RPMI7951 (cell line): ENCODE measurements around the genes GABRQ, PNMA5, ABCD1 and TMEM187.

- RAMPAGE, long total RNA: no peak
Observed at GRCh38 chrX:152637565-152638335, at the start of gene GABRQ. Gene GABRQ (plus strand): TSS chrX:152637895.

GRCh38 chrX:152895565-152896176 lies 2.2 kb upstream of the ZNF185 start:
- RAMPAGE, long total RNA: no peak

- RAMPAGE, long total RNA: no peak
Observed at GRCh38 chrX:152993886-152994376, at the start of gene PNMA5. Gene PNMA5 (minus strand): TSS chrX:152994116.

- RAMPAGE, long total RNA: no peak
Observed at GRCh38 chrX:153032198-153033497, 23.6 kb upstream of the PNMA3 start.

DNA sequence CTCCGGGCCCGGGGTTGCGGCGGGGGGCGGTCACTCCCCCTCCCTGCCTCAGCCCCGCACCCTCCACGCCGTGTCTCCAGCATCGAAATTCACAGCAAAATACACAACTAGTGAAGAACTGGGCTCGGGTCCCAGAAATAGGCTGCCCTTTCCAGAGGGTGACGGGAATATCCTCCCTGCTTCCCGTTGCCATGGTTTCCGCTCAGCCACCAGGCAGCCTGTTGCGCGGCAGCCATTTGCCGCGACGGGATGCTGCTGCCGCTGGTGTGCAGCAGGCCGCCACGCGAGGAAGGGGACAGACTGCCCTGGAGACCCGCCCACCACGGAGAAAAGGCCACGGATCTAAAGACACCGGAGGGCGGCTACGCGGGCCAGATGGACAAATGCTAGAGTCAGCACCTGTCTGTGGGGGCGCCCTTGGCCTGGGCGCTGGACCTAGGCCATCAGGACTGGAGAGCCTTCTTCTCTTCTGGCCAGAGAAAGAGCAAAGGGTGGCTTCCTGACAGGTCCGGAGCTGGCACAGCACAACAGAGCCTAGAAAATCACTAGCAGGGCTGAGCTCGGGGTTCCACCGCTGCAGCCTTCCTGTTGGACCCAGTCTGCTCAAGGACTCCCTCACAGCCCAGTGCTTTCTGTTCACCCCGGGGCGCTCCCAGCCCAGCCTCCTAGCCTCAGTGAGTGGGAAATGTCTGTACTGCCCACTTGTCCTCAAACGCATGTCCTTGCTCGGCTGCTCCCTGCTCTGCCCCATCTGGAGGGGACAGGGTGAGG lies 11.6 kb upstream of the CCNQ start:
- RAMPAGE, long total RNA: no peak

DNA sequence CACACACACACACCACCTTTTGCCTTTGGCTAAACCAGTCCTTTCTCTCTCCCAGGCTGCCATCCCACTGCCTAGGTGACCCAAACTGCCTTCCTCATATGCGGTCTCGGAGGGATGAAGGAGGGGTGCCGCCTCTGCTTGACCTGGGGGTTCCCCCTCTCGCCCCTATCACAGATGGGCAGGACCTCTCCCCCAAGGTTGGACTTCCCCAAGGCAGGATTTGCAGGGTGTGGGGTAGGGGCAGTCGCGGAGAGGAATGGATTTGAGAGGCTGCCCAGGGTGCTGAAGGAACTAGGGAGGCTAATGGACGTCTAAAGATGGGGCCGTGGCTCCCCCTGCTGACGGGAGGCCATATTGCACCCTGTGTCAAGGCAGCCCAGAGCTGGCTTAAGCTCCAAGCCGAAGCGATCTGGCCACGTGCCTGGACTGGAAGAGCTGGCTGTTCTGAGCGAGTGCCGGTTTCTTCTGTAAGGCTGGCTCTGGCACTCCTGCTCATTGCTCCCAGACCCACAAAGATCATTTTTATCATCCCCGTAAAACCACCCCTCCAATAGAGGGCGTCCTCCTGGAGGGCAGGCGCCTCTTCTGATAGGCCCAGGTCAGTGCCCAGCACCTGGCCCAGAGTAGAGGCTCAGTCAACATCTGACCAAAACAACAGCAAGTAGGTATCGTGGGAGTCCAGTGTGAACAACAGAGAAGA lies 5.7 kb downstream of the PNCK start:
- RAMPAGE, long total RNA: no peak

GRCh38 chrX:153675926-153676563 lies 2.4 kb upstream of the PNCK start:
- RAMPAGE, long total RNA: no peak

GRCh38 chrX:153724273-153725066 lies at the start of gene ABCD1:
Gene ABCD1 (plus strand): TSS chrX:153724856.
- RAMPAGE, long total RNA: no peak

DNA sequence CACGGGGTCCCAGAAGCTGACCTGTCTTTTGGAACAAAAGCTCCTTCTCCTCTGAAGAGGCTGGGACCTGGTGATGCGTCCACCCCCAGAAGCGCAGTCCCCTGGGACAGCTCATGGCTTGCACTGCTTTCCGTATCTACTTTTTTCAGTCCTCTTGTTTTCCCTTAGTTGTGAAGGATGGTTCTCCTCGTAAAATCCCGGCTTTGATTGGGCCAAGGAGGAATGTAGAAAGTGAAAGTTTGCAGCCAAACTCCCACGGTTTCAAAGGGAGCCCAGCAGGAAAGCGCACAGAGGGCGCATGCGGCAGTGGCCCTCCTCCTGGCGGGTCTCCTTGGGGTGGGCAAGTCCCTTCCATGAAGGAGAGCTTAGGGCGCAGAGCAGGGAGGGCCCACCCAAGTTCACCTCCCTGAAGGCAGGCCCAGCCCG lies 2.2 kb downstream of the PDZD4 start:
- RAMPAGE, long total RNA: no peak

- RAMPAGE, long total RNA: no peak
Observed at GRCh38 chrX:153886716-153887654, 1.0 kb upstream of the L1CAM start.

- RAMPAGE, long total RNA: no peak
Observed at GRCh38 chrX:153900661-153901404, 3.6 kb upstream of the AVPR2 start.

- RAMPAGE, long total RNA: no peak
Observed at GRCh38 chrX:153954113-153954775, 9.8 kb upstream of the RENBP start.

GRCh38 chrX:153968009-153969289 lies 3.2 kb downstream of the HCFC1 start:
- RAMPAGE, long total RNA: no peak

DNA sequence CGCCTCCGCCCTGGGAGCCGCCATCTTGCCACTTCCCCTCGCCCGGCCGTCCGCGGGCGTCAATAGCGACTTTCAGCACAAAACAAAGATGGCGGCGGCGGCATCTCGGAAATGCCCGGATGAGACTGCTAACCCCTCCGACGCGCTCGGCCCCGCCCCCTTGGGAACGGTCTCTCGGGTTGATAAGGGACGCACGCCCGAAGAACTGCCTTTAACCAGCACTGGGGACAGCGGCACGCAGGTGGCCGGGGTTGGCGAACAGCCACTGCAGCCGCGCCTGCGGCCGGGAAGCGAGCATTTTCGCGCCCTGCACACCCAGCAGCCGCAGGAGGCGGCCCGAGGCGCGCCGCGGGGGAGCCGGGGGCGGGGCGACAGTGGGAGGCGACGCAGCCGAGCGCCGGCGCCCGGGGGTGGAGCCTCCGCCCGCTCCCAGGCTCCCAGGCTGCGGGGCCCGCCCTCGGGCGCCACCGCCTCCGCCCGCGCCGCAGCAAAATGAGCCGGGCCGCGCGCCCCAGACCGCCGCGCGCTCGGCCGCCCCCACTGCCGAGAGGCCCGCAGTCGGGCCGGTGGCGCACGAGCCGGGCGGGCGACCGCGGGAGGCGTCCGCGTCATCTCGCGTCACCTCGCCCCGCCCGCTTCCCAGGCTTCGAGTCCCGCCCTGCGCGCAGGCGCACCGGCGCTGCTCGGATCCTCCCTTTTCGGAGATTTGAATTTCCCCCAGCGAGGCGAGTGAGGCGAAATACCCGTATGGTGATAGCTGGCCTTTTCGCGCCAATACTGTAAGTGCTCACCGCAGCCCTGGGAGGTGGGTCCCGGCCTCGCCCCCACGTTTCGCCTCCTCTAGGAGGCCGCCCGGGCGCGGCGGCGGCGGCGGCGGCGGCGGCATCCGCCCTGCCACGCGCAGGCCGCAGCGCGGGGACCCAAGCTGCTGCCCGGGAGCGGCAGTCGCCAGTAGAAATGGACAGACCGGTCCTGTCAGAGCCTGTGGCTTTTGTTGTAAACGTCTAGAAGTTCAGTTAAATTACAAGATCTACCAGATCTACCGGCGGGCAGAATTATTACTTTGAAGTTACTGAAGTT lies at the start of gene TMEM187:
TSS of gene TMEM187 (plus strand) at position 673 of the 1,080 bp plus-strand sequence.
- RAMPAGE, long total RNA: no peak

- RAMPAGE, long total RNA: no peak
Observed at GRCh38 chrX:153982459-153982848, 9.9 kb downstream of the TMEM187 start.

- RAMPAGE, long total RNA: no peak
Observed at GRCh38 chrX:154024993-154025824, 5.5 kb upstream of the IRAK1 start.

- RAMPAGE, long total RNA: no peak
Observed at GRCh38 chrX:154076181-154076778, 21.2 kb downstream of the MECP2 start.

- RAMPAGE, long total RNA: no peak
Observed at GRCh38 chrX:154094487-154095176, 2.9 kb downstream of the MECP2 start.

GRCh38 chrX:154114945-154115313 lies 17.4 kb upstream of the MECP2 start:
- RAMPAGE, long total RNA: no peak

DNA sequence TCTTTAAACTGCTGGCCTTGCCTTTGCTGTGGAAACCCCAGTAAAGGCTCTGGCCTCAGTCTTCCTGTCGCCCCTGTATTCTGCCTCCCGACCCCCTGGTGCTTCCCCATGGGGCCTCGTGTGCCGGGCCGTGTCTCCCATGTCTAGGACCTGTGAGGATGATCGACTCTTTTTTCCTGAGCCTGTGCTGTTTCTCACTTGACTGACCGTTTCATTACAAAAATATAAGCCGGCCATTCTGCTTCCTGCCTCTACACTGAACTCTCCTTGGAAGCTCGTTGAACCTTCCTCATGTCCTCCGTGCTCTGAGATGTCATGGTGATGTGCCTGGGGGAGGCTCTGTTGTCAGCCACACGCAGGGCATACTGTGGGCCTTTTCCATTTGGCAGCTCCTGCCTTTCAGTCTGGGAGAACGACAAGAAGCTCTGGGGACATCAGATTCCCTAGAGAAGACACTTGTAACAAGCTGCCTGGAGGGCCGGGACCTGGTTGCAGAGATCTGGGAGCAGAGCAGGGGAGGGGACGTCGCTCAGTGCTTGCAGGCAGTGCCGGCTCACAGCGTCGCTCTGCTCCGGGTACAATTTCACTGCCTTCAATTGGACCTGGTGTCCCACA lies 18.8 kb upstream of the MECP2 start:
- RAMPAGE, long total RNA: no peak